ENCODE measurements around a stretch of chr2.

- PRO-cap = no peak
Observed at GRCh38 chr2:3483061-3484081, 36.0 kb downstream of the ADI1 start.

DNA sequence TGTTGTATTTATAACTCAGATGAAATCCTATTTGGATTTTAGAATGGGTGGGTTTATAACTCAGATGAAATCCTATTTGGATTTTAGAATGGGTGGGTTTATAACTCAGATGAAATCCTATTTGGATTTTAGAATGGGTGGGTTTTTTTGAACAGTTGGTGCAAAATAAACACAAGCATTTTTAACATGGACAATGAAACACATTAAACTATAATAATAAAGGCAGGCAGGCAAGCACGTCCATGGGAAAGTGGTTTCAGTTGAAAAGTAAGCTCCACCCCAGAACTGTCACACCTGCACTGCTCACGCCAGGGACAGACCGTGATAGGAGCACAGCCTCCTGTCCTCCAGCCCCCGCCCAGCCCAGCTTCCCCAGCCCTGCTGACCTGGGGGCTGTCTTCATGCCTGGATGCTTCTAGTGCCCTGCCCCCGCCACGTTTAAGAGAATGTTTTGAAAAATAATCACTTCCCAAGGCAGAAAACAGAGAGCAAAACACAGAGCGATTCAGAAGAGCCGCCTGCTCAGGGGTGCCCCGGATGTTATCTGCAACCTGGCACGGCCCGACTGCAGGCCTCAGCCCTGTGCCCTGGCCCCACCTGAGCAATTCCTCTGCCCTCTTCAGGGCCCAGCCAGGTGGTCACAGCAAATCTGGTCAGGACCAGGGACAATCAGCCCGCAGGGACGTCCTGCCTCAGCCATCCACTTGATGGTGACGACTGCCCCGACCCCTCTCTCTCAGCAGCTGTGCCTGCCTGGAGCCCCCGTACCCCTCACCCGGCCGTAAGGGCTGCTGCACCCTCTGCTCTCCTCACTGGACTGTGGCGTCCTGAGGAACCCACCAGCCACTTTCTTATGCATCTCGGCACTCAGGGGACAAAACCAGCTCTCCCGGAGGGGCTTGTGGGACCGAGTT lies 30.5 kb downstream of the ADI1 start:
- PRO-cap = no peak

- PRO-cap = no peak
Observed at GRCh38 chr2:3492682-3493545, 26.4 kb downstream of the ADI1 start.

DNA sequence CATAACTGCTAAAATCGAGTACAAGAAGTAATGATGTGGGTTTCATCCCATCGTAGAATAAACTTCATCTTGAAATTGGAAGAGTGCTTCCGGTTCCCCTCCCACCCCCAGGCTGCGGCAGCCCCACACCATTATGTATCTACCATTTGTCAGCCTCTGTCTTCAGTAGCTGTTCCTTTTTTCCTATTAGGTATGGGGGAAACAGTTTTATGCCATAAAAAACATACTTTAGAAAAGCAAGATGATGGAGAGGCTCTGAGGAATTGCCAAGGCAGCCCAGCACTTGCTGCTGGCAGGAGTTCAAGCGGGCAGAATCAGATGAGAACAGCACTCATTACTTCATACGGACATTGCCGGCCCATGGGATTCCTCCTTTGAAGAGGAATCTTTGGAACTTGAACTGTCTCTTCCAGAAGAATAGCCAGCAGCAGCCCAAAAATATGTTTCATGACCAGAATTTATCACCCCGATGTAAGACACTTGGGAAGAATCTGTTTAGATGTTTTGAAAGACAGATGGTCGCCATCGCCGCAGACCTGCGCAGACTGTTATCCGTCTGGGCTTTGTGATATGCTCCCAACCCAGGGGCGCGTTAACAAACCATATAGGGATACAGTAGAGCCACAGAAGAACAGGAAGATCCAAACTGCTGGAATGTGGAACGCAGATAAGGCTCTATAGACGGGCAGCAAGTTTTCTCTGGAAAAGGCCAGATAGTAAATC lies 3.5 kb upstream of the ADI1 start:
- PRO-cap = no peak

DNA sequence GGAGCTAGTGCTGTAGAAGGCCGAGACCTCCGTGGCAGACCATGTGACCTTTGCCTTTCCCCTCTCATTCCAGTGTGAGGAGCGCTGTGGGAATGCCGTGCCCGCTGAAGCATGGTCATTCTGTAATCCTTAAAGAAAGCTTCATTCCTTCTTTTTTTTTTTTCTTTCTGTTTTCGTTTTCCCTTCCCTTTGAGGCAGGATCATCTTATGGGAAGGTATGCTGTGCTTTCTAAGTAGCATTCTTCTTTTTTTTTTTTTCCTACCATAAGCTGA lies 208.8 kb downstream of the DCDC2C start:
- PRO-cap = no peak

DNA sequence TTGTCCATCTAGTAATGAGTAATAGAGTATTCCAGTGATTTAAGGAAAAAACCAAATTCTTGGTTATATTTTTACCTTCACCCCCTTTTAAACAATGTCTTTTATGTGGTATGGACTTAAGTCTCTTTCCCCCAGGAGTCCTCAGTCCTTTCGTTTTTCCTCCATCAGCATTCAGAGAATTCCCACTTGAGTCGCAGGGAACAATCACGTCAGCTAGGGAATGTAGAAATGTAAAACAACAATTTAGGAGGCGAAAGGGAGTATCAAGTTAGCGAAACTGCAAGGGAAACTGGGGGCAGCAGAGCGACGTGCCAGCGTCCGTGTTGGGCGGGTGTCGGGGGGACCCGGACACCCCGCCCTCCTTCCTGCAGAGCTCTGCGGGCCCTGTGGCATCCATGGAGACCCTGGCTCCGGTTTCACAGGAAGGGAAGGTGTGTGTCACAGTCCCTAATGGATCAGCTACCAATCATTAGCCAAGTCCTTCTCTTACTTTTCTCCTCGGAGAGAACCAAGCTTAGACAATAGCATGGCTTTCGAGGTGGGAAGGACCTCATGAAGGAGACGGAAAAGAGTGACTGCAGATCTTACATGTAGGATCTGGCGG lies 33.6 kb downstream of the SOX11 start:
- PRO-cap = bidirectional peak, plus-strand start at position 523 of the sequence, minus-strand start at position 382 of the sequence

- PRO-cap = bidirectional peak, plus-strand start at chr2:5726444, minus-strand start at chr2:5726391
Observed at GRCh38 chr2:5726282-5726654, 34.1 kb downstream of the SOX11 start.

DNA sequence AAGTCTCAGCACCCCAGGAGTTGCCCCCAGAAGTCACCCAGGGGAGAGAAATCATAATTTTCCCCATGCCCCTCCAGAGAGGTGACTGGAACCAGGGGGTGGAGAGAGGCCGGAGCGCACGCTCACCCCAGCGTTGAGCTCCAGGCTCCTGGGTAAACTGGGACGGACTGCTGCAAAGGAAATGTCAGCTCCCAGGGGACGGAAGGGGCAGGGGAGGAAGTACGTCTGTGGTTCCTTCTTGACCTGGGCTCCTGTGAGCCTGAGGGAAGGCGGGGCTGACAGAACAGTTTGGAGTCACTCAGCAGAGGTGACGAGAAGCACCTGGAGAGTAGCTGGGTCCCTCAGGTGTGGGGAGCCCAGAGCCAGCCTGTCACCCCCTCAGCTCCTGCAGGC lies 44.5 kb downstream of the CMPK2 start:
- PRO-cap = no peak

- PRO-cap = no peak
Observed at GRCh38 chr2:7064083-7064887, 147.1 kb downstream of the RNF144A start.

- PRO-cap = no peak
Observed at GRCh38 chr2:7430901-7431837, 514.0 kb downstream of the RNF144A start.

DNA sequence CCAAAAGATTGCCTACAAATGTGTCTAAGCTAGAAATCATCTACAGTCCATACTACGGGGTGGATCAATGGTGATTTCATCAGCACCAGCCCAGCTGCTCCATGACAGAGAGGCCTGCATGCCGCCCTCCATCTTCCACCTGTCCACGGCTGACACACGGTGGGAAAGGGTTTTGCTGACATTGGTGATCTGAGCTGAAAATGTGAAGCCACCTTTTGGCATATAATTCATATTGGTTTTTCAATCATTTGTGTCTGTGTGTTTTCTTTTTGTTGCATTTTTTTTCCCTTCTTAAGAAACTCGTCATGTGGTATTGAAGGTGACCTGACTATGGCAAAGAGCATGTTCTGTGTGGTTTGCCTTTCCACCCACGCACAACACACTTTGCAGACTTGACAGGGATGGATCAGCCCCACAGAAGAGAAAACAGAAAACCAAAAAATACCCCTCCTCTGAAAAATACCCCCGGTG lies 533.1 kb downstream of the RNF144A start:
- PRO-cap = no peak

DNA sequence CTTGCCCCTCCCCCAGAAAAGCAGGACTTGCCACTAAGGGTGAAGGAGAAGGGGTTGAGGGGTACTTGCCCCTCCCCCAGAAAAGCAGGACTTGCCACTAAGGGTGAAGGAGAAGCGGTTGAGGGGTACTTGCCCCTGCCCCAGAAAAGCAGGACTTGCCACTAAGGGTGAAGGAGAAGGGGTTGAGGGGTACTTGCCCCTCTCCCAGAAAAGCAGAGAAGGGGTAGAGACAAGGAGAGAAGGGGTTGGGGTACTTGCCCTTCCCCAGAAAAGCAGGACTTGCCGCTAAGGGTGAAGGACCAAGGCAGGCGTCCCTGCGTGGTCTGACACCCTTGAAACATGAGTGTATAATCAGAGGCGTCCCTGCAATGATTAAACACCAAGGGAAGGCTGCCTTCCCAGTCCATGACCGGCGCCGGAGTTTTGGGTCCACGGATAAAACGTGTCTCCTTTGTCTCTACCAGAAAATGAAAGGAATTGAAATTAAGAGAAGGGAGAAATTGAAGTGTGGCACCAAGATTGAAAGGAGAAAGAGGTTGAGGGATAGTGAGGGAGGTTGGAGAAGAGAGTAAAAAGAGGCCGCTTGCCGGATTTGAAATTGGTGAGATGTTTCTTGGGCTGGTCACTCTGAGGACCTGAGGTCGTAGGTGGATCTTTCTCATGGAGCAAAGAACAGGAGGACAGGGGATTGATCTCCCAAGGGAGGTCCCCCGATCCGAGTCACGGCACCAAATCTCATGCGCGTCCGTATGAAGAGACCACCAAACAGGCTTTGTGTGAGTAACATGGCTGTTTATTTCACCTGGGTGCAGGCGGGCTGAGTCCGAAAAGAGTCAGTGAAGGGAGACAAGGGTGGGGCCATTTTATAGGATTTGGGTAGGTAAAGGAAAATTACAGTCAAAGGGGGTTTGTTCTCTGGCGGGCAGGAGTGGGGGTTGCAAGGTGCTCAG lies 803.9 kb upstream of the ID2 start:
- PRO-cap = no peak

DNA sequence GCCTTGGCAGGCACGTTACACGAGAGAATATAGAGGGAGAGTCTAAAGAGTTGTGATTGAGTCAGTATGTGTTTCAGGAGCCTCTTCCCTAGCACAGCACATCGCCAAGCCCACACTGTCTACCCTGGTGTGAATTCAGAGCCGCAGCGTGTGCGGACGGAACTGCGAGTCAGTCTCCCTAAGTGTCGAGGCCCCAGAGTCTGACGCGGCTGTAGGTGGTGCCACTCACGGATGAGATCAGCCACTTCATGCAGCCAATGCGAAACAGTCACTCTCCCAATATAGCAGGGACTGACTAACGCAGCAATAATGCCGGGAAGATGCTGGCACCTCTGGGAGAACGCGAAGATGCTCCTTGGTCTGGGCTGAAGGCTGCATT lies 587.3 kb upstream of the ID2 start:
- PRO-cap = no peak

DNA sequence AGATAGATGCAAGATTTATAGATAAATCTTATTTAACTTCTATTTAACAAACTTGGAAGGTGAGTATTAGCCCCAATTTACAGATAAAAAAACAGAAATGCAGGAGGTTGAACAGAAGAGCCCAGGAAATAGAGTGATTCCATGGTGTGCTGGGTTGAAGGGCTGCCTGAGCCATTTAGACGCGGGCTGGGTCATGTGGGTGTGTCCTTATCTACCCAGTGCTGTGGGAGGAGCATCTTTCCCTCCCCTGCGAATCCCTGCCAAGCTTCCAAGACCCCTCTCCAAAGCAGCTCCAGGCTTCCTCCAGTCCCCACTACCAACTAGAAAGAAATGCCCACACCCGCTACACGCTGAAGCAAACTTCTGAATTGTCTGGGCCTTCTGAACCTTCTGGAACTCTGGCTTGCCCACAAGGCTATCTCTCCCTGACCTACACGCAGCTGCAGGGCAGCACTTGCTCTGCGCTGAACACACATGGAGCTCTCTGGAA lies 562.9 kb upstream of the ID2 start:
- PRO-cap = no peak

DNA sequence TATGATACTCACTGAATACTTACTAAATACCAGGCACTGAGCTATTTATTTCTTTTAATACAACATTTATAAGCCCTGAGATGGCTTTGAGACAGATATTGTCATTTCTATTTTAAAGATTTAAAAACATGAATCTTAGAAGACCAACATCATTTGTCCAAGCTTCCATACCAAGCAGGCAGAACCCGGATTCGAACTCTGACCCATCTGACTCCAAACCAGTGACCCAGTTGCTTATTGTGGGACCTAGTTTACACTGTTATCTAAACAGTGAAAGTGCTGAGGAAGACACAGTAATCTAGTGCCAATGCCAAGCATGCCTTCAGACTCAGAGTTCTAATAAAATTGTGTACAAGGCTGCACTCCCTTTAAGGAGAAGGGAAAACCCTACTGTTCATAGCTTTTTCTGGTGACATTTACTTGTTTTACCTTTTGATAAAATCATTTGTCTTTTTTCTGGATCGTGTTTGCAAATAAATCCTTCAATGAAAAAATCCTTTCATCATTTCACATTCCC lies 558.7 kb upstream of the ID2 start:
- PRO-cap = no peak

DNA sequence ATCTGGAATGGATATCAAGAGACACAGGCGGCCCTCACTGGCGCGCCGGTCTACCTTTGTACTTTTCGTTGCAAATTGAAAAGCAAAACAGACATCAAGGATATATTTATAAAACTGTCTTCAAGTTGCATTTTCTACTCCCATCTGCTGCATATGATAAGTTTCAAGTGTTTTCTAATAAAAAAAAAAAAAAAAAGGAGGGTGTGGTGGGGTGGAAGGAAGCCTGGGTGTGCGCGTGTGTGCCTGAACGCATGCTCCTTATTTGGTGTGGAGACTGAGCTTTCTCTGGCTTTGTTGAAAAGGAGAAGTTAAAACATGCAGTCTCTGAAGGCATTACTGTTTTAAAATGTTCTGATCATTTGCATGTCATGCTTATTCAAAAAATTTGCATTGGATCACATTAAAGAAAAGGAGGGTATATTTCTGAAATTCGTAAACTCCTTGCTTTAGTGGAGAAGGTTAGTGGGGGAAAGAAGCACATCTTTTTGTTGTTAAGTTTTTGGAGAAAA lies 546.6 kb upstream of the ID2 start:
- PRO-cap = no peak

DNA sequence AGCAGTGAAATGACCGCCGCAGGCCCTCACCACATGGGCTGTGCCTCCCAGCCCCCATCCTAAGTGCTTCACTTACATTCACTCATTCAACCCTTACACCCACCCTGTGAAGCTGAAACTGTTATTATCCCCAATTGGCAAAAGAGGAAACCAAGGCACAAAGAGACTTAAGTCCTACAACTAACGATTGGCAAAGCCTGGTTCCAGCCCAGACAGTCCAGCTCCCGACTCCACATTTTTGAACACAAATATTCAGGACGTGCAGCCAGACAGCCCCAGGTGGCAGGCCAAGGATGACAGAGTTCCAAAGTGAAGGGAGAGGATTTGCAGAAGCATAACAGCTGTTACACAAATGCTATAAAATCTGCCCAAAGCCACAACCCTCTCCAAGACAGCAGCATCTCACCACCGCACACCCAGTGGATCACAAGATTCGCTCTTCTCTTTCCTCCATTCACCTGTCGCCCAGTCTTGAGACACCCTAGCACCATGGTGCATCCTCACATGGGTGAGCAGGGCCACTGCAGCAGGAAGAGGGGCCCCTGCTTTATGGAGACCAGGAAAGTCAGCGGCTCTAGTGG lies 227.1 kb upstream of the ID2 start:
- PRO-cap = no peak

- PRO-cap = no peak
Observed at GRCh38 chr2:8500372-8500991, 181.4 kb upstream of the ID2 start.

- PRO-cap = no peak
Observed at GRCh38 chr2:8534683-8535683, 146.9 kb upstream of the ID2 start.

GRCh38 chr2:8546496-8547261 lies 135.2 kb upstream of the ID2 start:
- PRO-cap = no peak